Vermiform appendix (tissue), 1 donor: ENCODE measurements around a stretch of chr20.

DNA sequence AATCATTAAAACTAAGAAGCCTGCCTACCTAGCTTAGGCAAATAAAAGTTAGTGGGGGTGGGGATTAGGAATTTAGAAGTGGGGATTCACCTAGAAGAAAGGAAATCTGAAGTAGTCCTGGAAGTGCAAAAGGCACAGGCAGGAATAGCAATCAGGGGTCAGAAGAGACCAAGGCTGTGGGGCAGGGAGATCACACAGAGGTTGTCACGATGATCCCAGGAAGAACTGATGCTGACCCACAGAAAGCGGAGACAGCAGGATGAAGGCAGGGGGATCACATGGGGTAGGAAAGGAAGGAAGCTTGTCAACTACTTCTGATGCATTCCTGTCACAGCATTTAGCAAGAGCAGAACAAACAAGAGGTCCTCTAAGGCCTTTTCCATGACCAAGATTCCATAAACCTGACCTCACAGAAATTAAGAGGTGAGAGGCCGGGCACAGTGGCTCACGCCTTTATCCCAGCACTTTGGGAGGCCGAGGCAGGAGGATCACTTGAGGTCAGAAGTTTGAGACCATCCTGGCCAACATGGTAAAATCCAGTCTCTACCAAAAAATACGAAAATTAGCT, 79.1 kb downstream of the SLC23A2 start:
- PRO-cap: no peak

DNA sequence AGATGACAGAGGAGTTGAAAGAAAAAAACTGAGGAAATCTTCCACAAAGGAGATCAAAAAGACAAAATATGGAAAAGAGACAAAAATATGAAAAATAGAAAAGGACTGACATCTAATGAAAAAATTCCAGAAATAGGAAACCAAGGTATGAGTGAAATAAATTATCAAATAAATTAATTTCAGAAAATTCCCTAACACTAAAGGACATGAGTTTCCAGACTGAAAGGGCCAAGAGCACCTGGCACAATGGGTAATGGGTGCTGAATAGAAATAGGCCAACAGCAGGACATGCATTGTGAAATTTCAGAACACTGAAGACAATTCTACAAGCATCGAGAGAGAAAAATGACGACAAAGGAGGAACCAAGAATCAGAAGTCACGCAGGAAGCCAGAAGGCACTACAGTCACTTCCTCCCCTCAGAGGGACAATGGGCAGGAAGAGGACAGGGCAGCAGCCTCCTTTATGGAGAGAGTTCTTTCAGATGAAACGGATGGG, 22.8 kb downstream of the TMEM230 start:
- PRO-cap: no peak

- PRO-cap: no peak
Observed at GRCh38 chr20:5118567-5119084, 1.1 kb downstream of the PCNA start.

GRCh38 chr20:5189712-5190572, 63.1 kb downstream of the CDS2 start:
- PRO-cap: no peak

DNA sequence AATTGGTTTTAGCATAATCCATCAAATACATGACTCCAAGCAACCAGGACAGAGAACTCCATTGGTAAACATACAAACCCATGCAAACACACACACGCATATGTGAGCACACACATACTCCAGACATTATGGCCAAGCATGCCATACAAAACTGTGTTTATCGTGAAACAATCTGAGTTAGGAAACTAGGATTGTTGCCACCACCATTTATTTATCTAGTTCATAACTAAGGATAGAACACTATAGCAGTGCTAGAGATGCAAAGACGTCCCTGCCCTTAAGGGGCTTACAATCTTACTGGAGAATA, 66.6 kb downstream of the GPCPD1 start:
- PRO-cap: no peak

DNA sequence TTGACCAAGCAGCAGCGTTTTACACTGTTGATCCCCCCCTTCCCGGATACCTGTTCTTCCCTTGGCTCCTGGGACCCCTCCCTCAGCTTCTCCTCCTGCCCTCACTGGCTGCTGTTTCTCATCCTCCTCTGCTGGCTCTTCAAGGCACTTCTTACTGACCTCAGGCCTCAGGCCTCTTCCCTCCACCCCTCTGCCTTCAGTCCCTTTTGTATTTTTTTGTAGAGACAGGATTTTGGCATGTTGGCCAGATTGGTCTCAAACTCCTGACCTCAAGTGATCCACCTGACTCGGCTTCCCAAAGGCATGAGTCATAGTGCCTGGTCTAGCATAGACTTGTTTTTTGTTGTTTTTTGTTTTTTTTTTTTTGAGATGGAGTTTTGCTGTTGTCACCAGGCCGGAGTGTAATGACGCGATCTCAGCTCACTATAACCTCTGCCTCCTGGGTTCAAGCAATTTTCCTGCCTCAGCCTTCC, 72.9 kb downstream of the SHLD1 start:
- PRO-cap: no peak

DNA sequence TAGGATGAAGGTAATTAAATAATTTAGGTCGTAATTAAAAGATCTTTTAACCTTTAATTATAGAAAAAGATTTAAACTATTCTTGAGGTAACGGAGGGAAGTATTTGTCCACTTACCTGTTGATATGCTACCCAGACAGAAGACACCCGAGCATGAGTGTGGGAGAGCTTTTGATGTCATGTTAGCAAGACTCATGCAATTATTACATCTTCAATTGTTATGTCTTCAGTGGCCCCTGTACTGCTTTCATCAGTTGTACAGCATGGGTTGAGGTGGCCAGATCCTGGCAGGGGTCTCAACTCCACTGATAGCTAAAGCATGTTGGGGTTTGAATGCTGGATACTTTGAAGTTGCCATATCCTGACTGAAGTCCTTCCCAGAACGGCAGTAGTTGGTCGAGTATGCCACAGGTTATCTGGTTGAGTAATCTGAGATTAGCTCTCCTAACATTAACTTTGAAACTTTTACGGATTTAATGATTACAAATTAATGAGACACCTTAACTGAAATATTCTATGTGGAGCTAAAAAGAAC, 1.1 kb downstream of the CRLS1 start:
- PRO-cap: no peak

DNA sequence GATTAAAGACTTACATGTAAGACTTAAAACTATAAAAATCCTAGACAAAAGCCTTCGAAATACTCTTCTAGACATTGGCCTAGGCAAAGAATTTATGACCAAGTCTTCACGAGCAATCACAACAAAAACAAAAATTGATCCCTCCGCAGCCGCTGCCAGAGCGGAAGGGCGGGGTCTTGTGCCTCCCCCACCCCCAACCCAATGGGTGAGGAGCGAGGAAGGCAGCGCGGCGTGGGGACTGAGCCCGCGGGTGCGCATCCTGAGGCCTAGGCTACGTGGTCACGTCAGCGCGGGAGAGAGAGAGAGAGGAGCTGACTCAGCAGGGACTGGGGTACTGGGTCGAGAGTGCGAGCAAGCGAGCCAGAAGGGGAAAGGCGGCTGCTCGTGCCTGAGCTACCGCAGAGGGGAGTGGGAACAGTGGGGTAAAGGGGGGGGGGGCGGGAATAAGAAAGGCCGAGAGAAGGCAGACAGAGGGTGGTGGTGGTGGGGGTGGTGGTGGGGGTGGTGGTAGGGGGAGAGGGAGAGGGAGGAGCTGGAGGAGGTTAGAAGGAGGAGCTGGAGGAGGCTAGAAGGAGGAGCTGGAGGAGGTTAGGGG, 90.1 kb upstream of the FERMT1 start:
- PRO-cap: no peak

DNA sequence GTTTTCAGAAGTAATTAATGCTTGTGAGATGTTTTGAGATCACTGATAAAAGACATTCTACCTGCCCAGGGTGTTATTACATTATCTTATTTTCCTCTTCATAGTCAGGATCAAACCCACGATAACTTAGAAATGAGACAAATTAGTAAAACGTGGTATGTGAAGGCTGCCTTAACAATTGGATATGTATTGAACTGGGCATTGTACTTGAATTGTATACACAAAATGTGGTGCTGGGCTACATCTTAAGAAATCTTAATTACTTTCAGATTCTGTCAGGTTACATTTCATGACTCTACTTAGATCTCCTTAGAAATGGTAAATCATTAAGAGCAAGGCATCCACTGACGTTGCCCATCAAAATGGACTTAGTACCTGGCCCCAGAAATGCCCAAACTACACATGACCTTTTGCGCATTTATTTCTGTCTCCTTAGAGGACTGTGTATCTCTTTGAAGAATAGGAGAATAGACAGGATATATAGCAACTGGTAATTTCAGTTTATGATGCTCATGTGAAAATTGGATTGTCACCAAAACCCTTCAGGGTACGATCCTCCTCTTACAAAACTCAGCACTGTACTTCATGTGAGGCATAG, 61.6 kb upstream of the BMP2 start:
- PRO-cap: no peak

GRCh38 chr20:6735645-6736448, 31.6 kb upstream of the BMP2 start:
- PRO-cap: no peak

GRCh38 chr20:6736449-6736820, 31.1 kb upstream of the BMP2 start:
- PRO-cap: no peak

GRCh38 chr20:6768062-6768940, 815 bp downstream of the BMP2 start:
- PRO-cap: unidirectional peak, minus-strand start at chr20:6768463

DNA sequence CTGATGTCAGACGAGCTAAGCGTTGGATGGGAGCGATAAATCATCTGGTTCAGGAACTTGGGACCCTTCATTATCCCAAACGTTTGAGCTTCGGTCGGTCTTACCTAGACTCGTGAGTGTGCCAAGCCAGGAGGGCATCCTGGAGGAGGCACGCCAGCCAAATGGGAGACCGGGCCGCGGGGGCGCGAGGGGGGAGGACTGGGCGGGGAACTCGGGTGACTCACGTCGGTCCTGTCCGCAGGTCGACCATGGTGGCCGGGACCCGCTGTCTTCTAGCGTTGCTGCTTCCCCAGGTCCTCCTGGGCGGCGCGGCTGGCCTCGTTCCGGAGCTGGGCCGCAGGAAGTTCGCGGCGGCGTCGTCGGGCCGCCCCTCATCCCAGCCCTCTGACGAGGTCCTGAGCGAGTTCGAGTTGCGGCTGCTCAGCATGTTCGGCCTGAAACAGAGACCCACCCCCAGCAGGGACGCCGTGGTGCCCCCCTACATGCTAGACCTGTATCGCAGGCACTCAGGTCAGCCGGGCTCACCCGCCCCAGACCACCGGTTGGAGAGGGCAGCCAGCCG, 2.5 kb downstream of the BMP2 start:
- PRO-cap: no peak

DNA sequence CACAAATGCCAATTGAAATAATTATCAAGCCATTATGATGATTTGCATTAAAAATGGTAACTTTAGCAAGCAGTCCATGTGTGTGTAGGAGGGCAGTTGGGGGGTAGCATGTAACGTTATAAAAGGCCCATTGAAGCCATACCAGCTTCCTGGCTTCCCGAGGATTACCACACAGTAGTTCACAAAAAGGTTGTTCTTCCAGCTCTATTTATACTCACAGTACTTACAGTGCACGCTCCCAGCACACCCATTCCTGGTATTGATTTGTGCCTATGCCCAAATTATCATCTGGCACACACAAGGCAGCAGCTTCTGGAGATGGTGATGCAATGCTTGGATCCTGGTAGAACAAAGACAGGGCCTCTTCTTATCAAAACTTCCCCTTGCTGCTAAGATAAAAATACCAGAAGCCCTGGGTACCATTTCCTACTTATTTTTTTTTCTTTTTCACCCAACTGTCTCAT, 436.8 kb downstream of the HAO1 start:
- PRO-cap: no peak

GRCh38 chr20:7802938-7803418, 137.3 kb downstream of the HAO1 start:
- PRO-cap: no peak

GRCh38 chr20:7803561-7804345, 136.5 kb downstream of the HAO1 start:
- PRO-cap: no peak

GRCh38 chr20:8000406-8001259, 18.9 kb downstream of the TMX4 start:
- PRO-cap: no peak

DNA sequence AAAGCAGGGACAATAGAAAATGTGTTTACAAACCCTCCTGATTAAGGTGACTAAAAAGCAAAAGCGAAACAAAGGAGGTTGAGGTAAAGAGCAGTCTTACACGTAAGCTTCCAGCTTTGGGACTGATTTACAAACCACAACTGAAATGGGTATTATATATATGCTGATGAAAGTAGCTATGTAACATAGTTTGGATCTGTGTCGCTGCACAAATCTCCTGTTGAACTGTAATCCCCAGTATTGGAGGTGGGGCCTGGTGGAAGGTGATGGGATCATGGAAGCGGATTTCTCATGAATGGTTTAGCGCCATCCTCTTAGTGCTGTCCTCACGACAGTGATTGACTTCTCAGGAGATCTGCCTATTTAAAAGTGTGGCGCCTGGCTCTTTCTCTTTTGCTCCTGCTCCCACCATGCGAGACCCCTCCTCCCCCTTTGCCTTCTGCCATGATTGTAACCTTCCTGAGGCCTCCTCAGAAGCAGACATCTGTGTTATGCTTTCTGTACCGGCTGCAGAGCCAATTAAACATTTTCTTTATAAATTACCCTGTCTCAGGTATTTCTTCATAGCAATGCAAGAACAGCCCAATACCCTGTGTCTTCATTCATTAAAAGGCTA, 82.1 kb downstream of the PLCB1 start:
- PRO-cap: no peak

- PRO-cap: no peak
Observed at GRCh38 chr20:8473852-8474931, 342.1 kb downstream of the PLCB1 start.

- PRO-cap: no peak
Observed at GRCh38 chr20:8601223-8601602, 467.7 kb upstream of the PLCB4 start.